Hair follicle dermal papilla cell (primary cell): ENCODE measurements around the genes ZNF347, VSTM1, LILRB3, LILRB4 and KIR3DL2.

GRCh38 chr19:53079472-53079973 is 23.7 kb downstream of the ZNF160 start:
- CAGE, long polyA plus RNA, result no peak

GRCh38 chr19:53158823-53159265 is at the start of gene ZNF347:
TSS of gene ZNF347 (minus strand) at chr19:53159053.
- CAGE, long polyA plus RNA, result no peak

DNA sequence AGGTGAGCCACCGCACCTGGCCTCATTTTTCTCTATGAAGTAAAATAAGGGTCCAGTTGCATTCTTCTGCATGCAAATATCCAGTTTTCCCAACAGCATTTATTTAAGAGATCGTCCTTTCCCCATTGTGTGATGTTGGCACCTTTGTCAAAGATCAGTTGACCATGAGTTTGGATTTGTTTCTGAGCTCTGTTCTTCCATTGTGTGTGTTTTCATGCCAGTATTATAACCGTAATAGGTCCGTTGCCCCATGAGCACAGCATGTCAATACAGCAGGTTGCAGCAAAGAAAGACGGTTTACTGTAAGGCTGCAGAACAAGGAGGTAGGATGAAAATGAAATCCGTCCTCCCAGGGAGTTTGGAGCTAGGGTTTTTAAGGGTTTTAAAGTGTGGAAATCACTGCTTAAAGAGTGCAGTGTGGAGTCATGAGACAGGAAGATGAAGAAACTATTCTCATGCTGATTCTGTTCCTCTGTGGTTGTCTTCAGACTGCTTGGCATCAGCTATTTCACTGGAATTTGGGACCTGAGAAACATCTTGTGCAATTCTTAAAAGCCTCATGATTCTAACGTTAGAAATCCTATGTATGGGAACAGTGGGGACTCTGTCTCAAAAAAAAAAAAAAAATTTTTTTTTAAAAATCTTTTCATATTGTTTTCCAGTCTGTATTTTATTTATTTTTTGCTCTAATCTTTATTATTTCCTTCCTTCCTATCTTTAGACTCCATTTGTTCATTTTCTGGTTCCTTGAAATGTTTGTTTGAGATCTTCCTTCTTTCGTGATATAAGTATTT is 11.3 kb downstream of the ZNF331 start:
- CAGE, long polyA plus RNA, result no peak

- CAGE, long polyA plus RNA, result no peak
Measured at GRCh38 chr19:53573869-53574225, 35.9 kb downstream of the ZNF331 start.

DNA sequence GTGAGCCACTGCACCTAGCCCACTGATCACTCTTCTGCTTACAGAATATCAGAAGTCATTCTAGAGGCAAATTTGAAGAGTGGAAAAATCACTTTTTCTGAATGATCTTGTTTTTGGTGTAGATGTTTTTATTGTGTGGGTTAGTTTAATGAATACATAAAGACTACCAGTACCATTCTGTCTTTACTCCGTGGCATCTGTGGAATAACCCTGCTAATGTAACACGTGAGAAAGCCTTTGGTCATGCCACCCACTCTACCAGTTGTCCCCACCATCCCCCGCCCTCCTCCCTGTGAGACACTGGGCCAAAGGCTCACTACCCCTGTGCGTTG is 41.1 kb downstream of the ZNF331 start:
- CAGE, long polyA plus RNA, result no peak

DNA sequence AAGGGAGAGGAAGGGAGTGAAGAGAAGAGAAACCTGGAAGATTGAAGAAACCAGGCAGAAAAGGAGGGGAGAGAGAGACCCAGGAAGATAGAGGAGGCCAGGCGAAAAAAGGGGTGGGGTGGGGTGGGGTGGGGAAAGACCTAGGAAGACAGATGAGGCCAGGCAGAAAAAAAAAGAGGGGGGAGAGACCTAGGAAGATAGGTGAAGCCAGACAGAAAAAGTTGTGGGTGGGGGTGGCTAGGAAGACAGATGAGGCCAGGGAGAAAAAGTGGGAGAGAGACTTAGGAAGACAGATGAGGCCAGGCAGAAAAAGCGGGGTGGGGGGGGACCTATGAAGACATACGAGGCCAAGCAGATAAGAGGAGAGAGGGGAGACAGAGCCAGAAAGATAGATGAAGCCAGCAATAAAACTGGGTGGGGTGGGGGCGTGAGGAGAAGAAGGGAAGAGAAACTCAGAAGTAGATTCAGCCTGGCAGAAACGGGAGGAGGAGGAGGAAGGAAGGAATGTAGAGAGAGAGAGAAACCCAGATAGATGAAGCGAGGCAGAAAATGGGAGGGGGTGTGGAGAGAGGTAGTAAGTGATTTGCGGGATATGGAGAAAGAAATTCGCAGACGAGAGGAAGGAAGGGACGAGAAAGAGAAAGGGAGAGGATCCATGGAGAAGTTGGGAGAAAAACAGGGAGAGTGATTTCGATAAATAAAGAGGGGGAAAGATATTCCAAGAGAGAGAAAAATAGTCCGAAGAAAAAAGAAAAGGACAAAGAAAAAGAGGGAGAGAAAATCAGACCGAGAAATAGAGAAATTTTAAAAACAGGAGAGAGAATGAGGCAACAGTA is 12.3 kb upstream of the CACNG6 start:
- CAGE, long polyA plus RNA, result no peak

DNA sequence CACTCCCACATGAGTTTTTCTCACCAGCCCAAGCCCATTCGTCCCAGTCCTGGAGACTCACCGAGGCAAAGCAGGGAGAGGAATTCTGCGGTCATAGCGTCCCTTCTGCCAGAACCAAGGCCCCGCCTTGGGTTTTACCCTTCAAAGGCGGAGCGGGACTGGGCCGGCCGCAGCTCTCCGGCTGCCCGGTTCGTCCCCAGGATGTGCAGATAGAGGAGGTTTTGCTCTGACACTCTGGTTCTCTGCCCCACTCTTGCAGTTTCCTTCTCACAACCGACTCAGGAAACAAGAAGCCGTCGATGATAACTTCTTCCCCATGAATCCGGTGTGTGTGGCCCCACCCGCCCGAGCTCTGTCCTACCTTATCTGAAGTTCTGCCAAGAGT is at the start of gene VSTM1:
Gene VSTM1, minus strand, starts transcription at position 215 of the 385 bp plus-strand sequence.
- CAGE, long polyA plus RNA, result no peak

DNA sequence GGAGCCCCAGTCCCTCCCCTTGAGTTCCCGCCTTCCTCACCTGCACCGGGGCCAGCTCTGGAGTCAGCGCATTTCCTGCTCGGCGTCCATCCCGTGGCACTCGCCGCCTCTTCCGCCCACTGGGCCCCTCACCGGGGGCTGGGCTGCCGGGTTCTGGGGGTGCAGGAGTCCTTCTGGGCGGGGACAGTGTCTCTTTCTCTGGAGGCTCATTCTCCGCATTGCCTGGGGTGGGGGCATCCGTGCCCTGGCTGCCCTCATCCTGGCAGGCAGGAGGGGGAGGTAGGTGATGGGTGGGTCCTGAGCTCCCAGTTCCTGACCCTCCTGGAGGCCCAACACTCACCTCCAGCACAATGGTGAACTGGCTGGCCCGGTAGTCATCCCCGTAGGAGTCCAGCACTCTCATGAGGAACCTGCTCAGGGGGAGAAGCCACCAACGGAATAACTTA is 5.4 kb downstream of the NDUFA3 start:
- CAGE, long polyA plus RNA, result no peak

DNA sequence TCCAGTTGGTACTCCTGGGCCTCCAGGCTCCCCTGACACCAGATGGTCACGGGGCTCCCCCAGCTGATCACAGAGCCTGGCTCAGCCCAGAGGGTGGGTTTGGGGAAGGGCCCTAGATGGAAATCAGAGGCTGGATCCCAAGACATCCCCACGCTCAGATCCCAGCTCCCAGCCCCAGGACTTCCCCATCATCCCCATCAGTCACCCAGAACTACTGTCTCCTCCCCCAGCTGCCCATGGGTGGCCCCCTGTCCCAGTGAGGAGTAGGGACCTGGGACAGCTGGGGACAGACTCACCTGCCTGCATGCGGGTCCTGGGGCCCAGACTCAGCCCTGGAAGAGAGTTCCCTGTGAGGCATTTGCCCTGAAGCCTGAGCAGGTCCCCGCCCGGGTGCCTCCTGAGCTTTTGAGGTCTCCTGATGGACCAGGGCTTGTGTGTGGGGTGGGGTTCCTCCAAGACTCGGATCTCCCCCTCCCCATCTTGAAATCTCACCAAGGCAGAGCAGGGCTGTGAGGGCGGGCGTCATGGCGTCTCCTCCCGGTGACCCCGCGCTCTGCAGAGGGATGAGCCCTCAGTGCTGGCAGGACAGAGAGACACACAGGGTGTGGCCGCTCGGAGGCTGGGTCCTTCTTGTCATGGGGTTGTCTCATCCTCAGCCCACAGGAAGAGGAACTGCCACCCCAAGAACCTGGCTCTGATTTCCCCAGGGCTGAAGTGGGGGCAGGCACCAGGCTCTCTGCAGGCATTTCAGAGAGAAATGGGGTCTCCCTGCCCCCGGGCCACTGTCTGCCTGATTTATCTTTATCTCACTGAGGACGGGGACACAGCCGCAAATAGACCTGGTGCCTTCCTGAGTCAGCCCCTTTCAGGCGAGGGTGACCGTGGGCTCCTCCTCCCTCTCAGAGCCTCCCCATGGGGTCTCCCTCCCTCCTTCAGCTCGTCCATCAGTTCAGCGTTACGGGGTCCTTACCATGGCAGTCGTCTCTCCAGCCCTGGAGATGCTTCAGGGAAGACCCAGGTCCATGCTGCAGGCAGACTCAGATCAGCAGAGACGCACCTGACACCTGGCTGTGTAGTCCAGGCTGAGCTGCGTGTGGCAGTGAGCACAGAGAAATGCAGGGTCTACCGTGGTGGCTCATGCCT is at the start of gene LILRB3:
Gene LILRB3, minus strand, starts transcription at position 557 of the 1,143 bp plus-strand sequence.
- CAGE, long polyA plus RNA, result no peak

DNA sequence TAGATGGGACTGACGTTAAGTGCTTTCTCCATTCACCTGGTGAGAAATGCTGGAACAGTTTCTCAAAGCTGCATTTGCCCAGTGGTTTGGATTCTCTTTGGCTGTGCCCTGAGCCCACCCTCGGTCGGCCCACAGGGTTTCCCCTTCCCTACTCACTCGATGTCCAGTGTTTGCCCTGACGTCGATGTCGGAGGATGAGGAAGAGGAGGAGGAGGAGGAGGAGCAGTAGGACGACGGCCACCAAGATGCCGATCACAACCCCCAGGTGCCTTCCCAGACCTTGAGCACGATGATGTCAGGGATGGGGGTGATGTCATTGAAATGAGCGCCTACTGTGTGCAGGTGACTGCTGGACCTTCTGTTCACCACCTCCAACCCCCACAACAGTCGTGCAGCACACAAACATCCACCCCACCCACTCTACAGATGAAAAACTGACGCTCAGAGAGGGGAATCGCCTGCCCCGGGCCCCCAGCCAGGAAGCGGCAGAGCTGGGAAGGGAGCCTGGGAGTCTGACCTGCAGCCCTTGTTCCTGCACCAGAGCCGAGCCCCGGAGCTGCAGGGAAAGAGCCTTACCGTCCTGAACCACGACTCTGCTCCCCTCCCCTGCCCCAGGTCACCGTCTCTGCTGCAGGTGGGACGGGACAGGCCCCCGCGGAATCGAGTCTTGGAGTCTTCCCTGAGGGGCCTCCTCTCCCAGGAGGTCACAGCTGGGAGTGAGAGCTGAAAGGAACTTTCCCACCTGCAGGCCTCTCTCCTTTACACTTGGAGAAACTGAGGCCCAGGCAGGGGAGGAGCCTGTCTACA is 4.1 kb downstream of the LILRB2 start:
- CAGE, long polyA plus RNA, result no peak

- CAGE, long polyA plus RNA, result no peak
Measured at GRCh38 chr19:54280396-54280955, 434 bp downstream of the LILRB2 start.

- CAGE, long polyA plus RNA, result no peak
Measured at GRCh38 chr19:54642765-54643570, 12.7 kb downstream of the LILRB1 start.

- CAGE, long polyA plus RNA, result no peak
Measured at GRCh38 chr19:54660331-54660630, 2.5 kb upstream of the LILRB4 start.

DNA sequence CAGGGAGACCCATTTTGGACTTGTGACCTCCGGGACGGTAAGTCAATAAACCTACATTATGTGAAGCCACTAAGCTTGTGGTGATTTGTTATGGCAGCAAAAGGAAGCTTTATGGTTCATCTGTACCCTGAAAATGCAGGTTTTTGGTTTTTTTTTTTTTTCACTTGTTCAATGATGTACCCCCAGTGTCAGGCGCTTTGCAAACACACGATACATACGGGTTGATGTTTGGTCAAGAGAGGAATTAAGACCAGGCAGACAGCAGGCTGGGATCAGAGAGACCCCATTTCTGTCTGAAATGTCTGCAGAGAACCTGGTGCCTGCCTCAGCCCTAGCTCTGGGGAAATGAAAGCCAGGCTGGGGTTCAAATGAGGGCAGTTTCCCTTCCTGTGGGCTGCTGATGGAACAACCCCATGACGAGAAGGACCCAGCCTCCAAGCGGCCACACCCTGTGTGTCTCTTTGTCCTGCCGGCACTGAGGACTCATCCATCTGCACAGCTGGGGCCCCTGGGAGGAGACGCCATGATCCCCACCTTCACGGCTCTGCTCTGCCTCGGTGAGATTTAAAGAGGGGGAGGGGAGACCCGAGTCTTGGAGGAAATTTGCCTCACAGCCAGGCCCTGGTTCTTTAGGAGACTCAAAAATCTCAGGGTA is at the start of gene LILRB4:
Gene LILRB4, plus strand, starts transcription at position 475 of the 655 bp plus-strand sequence.
- CAGE, long polyA plus RNA, result no peak

GRCh38 chr19:54667405-54668210 is 4.8 kb downstream of the LILRB4 start:
- CAGE, long polyA plus RNA, result no peak

GRCh38 chr19:54801225-54801652 is 2.2 kb upstream of the KIR2DL4 start:
- CAGE, long polyA plus RNA, result no peak

DNA sequence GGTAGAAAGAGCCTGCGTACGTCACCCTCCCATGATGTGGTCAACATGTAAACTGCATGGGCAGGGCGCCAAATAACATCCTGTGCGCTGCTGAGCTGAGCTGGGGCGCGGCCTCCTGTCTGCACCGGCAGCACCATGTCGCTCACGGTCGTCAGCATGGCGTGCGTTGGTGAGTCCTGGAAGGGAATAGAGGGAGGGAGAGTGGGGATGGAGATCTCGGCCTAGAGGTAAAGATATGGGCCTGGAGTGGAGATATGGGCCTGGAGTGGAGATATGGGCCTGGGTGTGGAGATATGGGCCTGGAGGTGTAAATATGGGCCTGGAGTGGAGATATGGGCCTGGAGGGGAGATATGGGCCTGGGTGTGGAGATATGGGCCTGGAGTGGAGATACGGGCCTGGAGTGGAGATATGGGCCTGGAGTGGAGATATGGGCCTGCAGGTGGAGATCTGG is at the start of gene KIR3DL2:
Gene KIR3DL2, plus strand, starts transcription at position 103 of the 452 bp plus-strand sequence.
- CAGE, long polyA plus RNA, result no peak

DNA sequence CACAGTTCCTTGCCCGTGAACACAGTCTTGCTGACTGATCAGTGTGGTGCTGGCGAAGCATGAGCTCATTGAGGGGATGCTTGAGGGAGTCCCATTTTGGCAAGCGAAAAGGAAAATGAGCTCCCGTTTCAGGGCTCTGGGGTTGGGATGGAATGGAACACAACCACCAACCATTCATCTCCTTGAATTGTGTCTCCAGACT is 15.3 kb downstream of the FCAR start:
- CAGE, long polyA plus RNA, result no peak

- CAGE, long polyA plus RNA, result no peak
Measured at GRCh38 chr19:54892006-54892380, 14.0 kb upstream of the NCR1 start.

- CAGE, long polyA plus RNA, result no peak
Measured at GRCh38 chr19:55027430-55028470, 10.3 kb downstream of the GP6 start.